CD14-positive monocyte (primary cell): ENCODE results near the gene TBCD.

- CAGE, long polyA plus RNA, result no peak
These were observed 7.0 kb upstream of the WDR45B start for GRCh38 chr17:82654746-82656076.

DNA sequence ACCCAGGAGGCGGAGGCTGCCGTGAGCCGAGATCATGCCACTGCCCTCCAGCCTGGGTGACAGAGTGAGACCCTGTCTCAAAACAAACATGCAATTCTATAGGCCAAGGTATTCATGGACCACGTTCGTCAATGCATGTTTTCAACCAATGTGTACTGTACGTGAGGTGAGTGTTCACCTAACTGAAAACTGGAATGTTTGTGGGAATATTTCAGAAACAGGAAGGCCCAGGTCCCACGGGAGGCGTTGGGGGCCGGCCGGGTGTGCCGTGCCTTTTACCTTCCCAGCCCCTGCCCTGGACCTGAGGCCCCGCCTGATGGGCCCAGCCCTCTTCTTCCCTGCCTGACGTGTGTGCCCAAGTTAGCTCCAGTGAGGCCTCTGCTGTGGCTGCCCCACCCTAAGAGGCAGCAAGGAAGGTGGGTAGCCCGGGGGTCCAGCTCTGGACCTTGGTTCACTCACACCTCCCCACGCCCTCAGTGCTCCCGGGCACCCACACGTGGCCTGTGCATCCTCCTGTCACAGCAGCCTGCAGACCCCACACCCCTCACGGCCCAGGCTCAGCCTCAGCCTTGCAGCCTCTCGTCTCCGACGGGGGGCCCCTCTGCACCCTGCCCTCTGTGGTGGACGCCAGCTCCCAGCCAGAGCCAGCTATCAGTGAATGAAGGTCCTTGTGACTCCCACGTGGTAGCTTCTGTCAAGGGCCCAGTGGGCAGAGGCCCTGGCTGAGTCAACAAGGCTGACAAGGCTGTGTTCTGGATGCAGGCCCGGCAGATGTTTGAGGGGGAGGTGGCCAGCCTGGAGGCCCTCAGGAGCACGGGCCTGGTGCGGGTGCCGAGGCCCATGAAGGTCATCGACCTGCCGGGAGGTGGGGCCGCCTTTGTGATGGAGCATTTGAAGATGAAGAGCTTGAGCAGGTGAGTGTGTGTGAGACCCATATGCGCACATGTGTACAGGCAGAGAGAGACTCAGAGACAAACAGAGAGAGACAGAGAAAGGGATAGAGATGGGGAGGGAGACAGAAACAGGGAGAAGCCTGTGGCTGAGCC is 2.6 kb downstream of the FN3K start:
- CAGE, long polyA plus RNA, result no peak

DNA sequence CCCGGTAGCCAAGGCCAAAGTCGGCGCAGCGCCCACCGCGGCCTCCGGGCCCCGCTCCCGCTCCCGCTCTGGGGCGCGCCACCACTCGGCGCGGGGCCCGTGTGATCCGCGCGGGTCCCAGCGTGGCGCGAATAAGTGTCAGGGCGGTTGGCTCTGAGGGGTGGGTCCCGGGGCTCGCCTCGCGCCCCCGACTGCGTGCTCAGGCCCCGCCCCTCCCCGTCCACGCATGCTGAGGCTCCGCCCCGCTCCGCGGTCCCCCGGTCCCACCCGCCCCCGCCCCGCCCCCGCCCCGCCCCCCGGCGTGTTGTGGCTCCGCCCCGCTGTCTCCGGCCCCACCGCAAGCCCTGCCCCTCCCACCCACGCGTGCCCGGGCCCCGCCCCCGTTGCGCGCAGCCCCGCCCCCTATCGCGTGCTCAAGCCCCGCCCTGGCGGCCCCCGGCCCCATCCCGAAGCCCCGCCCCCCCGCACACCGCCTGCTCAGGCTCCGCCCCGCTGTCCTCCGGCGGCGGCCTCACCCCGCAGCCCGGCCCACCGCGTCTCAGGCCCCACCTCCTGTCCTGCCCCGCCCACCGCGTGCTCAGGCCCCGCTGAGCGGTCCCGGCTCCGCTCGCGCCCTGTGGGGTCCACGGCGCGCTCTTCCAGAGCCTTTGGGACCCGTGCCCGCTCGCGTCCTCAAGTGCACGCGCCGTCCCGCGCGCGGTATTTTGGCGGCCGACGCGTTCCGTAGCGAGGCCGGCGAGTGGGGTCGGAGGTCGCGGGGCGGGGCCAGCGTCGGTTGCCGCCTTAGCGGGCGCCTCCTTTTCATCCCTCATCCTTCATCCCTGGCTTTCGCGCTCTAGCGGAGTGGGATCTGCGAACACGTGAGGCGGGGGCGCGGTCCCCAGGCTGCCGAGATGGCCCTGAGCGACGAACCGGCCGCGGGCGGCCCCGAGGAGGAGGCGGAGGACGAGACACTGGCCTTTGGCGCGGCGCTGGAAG is at the start of gene TBCD:
Gene TBCD, plus strand, starts transcription at position 765 of the 978 bp plus-strand sequence.
- CAGE, long polyA plus RNA, result no peak

DNA sequence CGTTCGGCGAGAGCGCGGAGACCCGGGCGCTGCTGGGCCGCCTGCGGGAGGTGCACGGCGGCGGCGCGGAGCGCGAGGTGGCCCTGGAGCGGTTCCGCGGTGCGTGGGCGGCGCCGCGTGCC is 275 bp downstream of the TBCD start:
- CAGE, long polyA plus RNA, result no peak

DNA sequence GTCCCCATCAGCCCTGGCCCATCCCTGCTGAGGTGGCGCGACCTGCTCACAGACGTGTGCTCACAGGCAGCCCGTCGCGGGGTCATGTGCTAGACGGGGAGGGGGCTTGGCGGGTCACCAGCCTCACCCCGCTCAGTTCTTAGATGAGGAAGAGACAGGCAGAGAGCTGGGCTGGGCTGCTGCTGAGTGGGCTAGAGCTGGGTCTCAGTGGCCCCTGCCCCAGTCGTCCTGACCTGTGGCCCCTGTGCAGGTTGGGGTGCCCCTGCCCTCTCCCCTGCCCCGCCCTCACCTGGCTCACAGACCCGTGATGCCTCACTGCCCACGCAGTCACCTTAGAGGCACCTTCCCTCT is 37.4 kb downstream of the TBCD start:
- CAGE, long polyA plus RNA, result no peak

- CAGE, long polyA plus RNA, result no peak
These were observed 42.1 kb downstream of the TBCD start for GRCh38 chr17:82793773-82794580.

DNA sequence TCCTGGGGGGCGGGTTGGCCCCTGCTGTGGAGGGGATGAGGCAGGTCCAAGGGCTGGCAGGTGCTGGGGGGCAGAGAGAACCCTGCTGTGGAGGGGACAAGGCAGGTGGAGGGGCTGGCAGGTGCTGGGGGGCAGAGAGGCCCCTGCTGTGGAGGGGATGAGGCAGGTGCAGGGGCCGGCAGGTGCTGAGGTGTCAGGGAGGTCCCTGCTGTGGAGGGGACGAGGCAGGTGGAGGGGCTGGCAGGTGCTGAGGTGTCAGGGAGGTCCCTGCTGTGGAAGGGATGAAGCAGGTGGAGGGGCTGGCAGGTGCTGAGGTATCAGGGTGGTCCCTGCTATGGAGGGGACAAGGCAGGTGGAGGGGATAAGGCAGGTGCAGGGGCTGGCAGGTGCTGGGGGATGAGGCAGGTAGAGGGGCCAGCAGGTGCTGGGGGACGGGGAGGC is 31.2 kb downstream of the ZNF750 start:
- CAGE, long polyA plus RNA, result no peak

GRCh38 chr17:82838289-82839016 is 1.4 kb downstream of the ZNF750 start:
- CAGE, long polyA plus RNA, result no peak

GRCh38 chr17:82890848-82891703 is 51.3 kb upstream of the ZNF750 start:
- CAGE, long polyA plus RNA, result no peak

DNA sequence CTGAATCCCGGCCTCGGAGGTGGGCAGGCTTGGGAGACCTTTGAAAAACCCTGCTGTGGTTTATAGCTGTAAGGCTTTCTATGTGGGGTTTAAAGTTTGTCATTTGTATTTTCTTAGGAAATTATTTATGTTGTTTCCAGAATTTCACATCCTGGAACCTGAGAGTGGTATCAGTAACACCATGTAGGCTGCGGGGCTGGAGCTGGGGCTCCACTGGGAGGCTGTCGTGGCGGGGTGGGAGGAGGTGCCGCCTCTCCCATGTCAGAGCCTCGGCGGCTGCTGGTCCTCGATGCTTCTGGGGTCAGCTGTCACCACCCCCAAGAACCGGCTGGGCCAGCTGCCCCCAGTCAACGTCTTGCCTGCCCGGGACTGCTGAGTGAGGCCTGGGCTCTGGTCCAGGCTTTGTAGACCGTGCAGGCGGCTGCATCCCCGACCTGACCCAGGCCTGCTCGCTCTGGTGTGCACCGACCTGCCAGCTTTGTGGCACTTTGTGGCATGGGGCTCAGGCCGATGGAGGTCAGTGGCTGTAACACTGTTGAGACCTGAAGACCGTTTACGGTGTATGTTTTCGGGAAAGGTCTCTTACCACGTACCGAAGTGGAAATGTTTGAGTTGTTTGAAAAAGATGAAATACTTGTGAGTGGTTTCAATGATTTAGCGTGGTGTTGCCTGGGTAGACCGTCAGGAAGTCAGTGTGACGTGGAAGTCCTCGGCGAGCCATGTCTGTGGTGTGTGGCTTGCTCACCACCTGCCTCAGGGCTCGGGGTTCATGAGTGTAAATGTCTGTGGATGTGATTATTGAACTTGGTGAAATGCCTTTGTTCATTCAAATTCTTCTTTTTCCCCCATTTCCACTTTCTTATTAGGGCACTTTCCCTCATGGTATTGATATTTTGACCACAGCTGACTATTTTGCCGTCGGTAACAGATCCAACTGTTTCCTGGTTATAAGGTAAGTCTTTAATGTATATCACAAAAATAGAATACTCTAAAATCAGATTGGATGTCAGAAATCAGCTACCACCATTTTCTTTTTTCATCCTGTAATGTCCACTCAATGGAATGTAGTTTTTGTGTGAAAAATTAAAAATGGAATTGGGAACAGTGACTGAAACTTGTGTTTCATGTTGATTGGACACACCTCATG is 53.2 kb upstream of the ZNF750 start:
- CAGE, long polyA plus RNA, result no peak

DNA sequence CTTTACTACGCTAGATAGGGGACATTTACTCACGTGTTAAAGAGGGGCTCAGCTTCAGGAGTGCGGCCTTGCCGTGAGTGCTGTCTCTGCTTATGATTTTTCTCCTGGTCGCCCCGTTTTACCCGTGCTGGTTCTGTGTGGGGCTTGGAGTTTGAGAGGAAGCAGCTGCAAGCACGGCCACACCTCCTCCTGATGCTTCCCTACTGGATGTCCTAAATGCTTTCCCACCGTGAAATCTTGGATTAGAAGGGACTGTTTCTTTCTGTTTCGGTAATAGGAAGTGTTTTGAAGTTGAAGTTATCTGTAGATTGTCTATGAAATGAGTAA is 54.0 kb upstream of the ZNF750 start:
- CAGE, long polyA plus RNA, result no peak

GRCh38 chr17:82900451-82901415 is 60.9 kb upstream of the ZNF750 start:
- CAGE, long polyA plus RNA, result no peak

DNA sequence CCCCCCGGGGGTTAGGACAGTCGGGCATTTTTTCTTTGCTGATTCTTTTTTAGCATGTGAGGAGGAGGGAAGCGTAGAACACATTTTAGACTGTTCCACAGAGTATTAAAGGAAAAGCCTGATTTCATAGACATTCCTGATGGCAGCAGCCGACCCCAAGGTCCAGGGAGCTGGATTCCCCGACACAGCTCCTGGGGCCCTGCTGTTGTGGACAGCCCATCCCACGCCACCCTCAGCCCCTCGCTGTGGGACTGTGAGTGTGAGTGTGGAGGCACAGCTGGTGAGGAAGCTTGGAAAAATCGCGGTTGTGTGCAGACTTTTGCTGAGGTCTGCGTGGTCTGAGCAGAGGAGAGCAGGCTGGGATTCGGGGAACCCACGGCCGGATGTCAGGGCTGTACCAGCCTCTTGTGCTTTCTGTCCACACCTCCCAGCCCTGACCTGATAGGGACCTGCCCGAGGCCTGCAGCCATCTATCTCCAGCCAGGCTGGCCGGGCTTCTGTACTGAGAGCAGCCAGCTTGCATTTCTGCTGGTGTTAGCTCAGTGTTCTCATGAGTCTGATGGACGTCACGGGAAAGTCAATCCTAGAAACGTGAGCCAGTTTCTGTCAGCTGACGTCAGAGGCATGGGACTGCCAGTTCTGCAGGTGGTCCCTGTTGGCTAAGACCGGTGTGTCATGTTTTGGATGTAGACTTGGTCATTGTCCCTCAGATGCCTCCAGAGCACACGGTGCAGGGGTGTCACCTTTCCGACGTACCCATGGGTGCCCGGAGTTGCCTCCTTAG is 72.7 kb upstream of the ZNF750 start:
- CAGE, long polyA plus RNA, result no peak

GRCh38 chr17:82919448-82920062 is 79.7 kb upstream of the ZNF750 start:
- CAGE, long polyA plus RNA, result no peak

GRCh38 chr17:82923503-82924046 is 83.8 kb upstream of the ZNF750 start:
- CAGE, long polyA plus RNA, result no peak

GRCh38 chr17:83010178-83010659 is 41.4 kb downstream of the B3GNTL1 start:
- CAGE, long polyA plus RNA, result no peak

DNA sequence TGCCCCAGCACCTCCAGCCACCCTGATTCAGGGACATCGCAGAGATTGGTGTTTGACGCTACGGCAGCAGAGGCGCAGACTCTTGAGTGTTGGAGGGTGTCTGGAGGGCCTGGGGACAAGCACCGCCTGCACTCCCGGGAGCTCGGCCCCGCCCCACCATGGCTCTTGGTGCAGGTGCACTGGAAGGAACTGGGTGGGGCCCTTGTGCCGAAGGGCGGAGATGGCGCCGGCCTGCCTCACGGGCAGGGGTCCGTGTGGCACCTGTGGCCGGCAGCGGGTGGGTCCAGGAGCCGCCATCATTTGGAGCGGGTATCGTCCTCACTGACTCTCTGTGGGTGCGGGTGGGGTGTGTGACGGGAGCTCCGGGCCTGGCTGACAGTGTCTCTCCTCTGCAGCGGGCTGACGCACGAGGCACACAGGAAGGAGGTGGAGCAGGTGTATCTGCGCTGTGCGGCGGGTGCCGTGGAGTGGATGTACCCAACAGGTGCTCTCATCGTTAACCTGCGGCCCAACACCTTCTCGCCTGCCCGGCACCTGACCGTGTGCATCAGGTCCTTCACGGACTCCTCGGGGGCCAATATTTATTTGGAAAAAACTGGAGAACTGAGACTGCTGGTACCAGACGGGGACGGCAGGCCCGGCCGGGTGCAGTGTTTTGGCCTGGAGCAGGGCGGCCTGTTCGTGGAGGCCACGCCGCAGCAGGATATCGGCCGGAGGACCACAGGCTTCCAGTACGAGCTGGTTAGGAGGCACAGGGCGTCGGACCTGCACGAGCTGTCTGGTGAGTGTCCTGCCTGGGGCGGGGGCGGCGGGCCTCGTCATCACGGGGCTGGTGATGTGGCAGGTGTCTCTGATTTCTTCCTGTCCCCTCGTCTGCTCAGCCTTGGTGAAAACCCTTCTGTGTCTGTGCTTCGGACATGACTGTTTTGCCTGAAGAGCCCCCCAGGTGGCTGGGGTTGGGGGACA is 5.4 kb downstream of the METRNL start:
- CAGE, long polyA plus RNA, result no peak

GRCh38 chr17:83101616-83102650 is 22.5 kb downstream of the METRNL start:
- CAGE, long polyA plus RNA, result no peak

DNA sequence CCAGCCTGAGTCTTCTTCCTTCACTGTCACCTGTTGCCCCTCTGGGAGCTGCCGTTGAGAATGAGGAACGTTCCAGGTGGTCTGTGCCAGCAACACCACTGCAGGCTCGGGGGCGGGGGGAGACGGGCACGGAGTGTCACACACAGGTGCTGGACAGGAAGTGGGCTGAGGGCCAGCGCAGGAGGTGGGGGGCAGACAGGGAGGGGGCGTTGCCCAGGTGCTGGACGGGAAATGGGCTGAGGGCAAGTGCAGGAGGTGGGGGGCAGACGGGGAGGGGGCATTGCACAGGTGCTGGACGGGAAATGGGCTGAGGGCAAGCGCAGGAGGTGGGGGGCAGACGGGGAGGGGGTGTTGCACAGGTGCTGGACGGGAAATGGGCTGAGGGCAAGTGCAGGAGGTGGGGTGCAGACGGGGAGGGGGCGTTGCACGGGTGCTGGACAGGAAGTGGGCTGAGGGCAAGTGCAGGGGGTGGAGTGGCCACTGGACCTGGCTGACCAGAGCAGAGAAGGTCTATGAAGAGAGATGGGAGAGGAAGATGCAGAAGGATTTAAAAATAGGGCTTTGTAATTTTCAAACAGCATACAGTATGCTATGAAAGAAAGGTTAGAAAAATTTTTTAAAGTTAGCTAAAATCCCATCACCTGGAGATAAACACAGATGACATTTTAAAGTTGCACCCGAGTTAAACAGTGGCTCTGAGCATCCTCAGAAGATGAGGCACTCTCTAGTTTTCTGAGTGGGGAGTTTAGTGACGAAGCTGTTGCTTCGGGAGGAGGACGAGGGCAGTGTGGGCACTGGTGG is 28.5 kb downstream of the METRNL start:
- CAGE, long polyA plus RNA, result no peak

DNA sequence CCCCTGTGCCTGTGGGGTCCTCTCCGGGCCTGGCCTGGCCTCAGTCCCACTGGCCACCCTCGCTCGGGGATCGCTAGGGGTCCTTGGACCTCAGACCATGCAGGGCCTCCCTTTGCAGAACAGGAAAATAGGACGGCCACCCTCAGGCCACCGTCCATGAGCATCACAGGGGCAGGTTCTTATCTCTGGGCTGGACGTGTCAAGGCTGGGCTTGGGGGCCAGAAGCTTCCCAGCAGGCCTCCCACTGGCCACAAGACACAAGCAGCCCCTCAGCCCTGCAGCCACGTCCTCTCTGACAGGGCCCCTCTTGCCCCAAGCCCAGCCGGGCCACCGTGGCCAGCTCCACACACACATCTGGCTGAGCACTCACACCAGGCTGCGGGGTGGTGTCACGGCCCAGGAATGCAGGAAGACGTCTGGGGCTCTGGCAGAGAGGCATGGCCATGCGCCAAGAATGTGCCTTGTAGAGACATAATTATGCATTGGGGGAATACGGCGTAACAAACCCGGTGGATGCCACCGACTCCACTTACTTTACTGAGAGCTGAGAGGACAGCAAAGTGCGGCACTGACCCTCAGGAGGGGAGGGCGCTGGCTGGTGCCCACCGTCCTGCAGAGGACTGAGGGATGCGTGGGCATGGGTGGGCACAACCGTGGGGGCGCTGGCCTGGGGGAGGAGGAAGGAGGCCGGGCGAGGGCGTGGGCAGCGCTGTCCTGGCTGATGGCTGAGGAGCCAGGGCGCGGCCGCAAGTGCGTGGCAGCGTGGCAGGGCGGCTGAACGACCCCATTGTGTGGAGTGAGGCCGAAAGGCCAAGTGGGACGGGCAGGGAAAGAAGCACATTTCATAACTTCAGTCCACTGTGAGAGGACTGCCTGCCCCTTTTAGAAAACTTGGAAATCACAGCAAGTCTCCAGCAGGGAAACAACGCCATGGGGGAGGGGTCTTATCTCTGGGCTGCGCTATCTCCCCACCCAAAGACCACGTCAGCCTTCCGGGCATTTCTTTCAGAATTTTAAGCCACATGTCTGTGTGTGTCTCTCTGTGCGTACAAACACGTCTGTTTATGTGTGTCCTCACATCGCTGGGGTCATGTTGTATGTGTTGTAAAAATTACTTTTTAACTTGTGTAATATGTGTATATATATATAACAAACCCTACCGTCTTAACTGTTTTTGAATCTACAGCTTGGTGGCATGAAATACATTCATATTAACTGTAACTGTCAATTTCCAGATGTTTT is 30.5 kb downstream of the METRNL start:
- CAGE, long polyA plus RNA, result no peak